ENCODE results near the gene MKI67.

- PRO-cap, result no peak
Measured at GRCh38 chr10:127977380-127978019, 70.6 kb downstream of the PTPRE start.

DNA sequence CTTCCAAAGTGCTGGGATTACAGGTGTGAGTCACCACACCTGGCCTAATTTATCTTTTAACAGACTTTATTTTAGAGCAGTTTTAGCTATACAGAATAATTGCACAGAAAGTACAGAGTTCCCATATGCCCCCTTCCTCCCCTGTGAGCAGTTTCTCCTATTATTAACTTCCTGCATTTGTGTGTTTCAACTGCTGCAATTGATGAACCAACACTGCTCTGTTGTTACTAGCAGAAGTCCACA, 72.3 kb downstream of the MKI67 start:
- PRO-cap, result no peak

GRCh38 chr10:128066816-128067314, 59.4 kb downstream of the MKI67 start:
- PRO-cap, result no peak

- PRO-cap, result bidirectional peak, plus-strand start at chr10:128126622, minus-strand start at chr10:128126391
Measured at GRCh38 chr10:128125742-128126731, at the start of gene MKI67. Gene MKI67 (minus strand): TSS chr10:128126423.

DNA sequence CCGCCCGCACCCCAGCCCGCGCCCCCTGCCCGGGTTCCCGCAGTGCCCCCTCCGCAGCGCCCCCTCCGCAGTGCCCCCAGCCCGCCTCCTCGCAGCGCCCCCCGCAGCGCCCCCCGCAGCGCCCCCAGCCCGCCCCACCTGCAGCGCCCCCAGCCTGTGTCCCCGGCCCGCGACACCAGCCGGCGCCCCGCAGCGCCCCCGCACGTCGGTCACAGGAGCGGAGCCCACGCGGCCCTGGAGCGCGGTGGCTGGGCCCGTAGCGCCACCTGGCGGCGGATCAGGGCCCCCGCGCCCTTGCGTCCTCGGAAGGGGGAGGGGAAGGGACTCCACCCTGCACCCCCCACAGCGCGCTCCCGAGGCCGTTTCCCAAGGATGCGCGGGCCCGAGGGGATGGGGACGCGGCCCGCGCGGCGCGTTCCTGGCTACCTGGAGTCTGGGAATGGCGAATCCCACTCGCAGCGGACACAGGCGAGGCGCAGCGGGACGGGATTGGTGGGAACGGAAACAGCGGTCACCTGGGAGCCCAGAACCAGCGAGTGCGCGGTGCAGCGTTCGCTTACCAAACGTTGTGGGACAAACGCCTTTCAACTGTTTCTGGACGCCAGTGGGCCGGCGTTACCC, 23.8 kb upstream of the MKI67 start:
- PRO-cap, result no peak

DNA sequence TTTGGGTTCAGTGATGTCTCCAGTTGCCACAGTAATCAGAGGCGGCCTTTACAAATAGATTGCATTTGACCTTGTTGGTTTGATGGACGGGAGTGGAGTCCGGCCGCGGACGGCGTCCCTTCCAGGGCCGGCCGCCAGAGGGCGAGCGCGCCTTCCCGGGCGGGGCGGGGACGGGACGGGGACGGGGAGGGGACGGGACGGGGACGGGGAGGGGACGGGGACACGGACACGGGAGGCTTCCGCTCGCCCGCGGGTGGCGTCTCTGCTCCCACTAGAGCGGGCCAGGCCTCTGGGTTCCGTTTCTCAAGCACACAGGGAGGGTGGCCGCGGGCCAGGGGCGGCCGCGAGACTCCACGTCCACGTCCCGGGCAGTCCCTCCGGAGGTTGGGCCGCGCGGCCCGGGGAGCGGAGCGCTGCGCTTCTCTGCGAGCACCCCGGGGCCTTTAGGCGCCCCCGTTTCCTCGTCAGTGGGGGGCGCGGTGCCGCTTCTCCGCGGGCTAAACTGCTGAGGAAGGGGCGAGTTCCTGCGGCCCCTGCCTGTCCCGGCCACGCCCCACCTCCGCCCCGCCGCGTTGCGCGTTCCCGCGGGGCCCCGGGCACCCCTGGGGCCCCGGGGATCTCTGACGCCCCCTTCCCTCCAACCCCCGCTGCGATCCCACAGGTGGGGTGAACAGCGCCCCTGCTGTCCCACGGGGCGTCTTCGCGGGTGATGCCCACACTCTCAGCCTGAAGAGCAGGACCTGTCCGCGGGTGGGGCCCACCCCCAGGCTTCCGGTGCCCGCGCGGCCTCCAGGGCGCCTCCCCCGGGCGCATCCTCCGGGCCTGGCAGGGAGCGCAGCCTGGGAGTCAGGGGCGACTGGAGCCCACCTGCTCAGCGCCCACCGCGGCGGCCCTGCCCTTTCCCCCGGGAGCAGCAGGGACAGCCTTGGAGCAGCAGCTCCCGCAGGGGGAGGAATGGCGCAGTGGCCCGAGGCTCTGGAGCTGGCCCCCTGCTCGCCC, 84.3 kb upstream of the MKI67 start:
- PRO-cap, result unidirectional peak, plus-strand start at position 198 of the sequence

DNA sequence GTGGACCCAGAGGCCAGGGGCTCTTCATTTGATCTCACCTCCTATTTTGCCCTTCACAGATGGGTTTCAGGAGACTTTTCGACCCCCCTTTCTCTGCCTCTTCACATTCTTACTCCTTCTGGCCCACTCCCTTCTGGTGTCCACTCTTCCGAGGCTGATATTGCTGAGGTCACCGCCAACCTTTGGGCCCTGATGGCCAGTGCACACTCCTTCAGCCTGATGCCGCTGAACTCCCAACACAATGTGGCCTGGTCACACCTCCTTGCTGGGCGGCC, 583.1 kb upstream of the MGMT start:
- PRO-cap, result no peak

- PRO-cap, result no peak
Measured at GRCh38 chr10:129331676-129332175, 135.3 kb upstream of the MGMT start.

DNA sequence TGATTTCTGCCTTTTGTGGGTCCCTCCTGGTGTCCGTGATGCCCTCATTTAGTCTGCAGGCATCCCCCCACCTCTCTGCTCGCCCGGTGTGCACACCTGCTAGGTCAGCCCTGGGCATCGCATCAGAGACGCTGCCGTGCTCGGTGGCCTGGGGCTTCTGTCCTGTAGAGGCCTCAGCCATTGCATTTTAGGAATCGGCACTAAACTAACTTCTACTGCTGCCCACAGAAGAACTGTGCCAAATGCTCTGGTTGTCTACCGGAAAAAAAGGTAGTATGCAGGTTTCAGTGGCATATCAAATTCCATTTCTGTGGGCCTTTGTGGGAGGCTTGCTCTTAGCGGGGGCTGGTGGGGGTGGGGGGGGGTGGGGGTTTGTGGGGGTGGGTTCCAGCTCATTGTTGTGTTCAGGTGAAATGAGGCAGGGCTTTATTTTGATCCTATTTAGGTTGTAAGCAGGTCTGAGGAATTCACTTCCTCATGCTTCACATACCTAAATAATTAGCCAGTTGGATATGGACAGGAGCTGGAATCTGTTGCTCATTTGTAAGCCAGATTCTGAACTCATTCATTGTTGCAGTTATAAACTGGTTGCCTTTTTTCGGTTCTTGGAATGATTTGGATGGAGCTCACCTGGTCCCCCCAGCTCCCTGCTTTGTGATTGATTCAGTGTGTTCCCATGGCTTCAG, 64.5 kb downstream of the MGMT start:
- PRO-cap, result no peak

DNA sequence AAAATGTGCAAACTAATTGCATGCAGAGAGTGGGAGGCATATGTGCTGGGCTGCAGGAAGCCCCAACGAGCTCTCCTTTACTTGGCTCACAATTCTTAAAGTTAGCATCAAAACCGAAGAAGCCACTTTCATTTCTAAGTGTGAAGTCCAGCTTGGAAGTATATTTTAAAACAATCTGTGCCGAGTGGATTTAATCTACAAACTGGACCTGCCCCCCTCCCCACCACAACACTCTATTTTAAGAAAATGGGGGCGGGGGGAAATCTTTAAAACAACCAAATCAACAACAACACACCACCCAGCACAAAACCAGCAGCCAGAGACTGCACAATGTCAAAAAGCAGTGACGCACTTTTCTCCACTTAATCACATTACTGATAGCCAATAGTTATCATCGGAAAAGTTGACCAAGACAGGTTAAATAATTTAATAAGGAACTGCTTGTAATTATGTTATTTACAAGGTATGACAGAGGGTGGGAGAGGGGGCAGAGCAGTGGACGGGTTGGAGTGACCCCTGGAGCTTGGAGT, 2.9 kb downstream of the EBF3 start:
- PRO-cap, result no peak

DNA sequence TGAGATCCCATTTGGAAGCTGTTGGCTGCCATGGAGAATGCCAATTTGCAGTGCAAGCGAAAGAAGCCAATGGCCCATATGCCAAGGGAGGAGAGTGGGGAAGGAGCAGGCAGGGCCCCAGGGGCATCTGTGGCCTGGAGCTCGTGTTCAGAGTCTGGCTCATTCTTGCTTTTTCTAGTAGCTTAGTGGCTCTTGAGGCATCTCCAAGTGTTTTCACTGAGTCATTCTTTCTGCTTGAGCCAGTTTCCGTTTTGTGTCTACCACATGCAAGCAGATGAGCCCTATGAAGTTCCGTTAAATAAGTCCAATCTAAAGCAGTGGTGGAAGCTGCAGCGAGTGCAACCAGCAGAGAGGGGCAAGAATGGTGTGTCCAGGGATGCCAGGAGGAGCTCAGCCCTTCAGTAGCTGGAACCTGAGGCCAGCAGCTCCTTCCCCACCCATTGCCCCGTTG, 57.3 kb upstream of the EBF3 start:
- PRO-cap, result no peak

- PRO-cap, result no peak
Measured at GRCh38 chr10:130137687-130138560, 1.7 kb downstream of the GLRX3 start.

GRCh38 chr10:130493346-130493900, 357.2 kb downstream of the GLRX3 start:
- PRO-cap, result no peak

GRCh38 chr10:131626653-131627034, 274.2 kb upstream of the PPP2R2D start:
- PRO-cap, result no peak

GRCh38 chr10:131805268-131805602, 95.6 kb upstream of the PPP2R2D start:
- PRO-cap, result no peak

DNA sequence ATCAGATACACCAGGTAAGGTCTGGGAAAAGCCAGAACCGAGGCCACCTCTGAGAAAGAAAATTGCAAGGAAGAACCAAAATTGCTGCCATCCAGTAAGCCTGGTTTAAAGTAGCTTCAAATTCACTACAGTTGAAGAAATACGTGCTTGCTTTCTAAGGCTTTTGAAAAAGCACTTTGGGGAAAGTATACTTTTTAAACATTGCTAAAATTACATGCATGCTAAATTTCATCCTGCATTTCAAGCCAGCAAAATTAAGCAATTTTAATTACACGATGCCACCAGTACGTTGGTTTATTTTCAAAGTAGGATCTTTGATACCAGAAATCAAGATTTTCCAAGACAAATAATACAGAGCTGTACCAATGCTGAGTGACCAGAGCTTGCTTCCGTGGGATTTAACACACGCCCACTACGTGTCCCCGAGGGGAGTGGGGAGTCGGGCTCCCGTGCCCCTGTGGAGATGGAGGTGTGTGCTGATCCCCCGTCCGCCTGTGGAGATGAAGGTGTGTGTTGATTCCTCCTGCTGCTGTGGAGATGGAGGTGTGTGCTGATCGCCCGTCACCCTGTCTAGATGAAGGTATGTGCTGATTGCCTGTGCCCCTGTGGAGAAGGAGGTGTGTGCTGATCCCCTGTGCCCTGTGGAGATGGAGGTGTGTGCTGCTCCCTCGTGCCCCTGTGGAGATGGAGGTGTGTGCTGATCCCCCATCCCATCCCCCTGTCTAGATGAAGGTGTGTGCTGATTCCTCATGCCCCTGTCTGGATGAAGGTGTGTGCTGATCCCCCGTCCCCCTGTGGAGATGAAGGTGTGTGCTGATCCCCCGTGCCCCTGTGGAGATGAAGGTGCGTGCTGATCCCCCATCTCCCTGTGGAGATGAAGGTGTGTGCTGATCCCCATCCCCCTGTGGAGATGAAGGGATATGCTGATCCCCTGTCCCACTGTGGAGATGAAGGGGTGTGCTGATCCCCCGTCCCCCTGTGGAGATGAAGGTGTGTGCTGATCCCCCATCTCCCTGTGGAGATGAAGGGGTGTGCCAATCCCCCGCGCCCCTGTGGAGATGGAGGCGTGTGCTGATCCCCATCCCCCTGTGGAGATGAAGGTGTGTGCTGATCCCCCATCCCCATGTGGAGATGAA, 24.6 kb downstream of the BNIP3 start:
- PRO-cap, result no peak

DNA sequence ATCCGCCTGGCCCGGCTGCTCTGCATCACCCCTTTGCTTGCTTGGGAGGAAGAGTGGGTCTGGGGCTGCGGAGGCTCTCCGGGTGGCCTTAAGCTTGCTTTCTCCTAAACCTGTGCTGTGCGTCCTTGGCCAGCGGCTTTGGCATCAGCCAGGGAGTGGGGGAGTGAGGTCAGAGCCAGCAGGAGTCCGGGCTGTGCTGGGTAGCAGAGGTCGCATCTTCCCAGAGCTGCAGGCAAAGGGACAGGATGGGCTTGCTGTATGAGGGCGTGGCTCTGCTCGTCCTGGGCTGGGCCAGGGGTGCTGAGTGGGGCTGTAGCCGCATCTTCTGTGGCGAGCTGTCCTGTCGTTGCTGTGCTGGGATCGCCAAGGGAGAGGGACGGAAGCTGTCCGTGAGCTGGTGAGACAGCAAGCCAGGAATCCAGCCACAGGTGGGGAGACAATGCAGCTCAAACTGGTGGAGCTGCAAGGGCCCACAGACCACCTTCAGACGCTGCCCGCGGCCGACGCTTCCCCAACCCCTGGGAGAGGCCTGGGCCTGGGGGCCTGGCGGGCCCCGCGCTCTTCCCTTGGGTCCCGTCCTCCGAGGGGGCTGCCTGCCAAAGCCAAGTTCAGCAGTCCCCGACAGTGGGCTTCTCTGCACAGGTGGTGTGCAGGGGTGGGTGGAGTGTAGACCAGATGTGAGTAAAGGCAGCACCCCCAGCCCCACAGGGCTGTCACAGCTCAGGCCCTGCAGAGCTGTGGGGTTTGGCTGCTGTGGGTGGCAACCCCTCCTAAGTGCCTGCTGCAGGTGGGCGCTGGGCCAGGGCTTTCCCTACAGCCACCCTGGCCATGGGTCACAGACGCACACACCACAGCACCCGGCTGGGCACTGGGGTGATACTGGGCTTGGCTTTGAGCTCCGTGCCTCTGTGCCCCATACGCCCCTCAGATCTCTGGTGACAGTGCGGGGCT, 20.8 kb downstream of the BNIP3 start:
- PRO-cap, result no peak

DNA sequence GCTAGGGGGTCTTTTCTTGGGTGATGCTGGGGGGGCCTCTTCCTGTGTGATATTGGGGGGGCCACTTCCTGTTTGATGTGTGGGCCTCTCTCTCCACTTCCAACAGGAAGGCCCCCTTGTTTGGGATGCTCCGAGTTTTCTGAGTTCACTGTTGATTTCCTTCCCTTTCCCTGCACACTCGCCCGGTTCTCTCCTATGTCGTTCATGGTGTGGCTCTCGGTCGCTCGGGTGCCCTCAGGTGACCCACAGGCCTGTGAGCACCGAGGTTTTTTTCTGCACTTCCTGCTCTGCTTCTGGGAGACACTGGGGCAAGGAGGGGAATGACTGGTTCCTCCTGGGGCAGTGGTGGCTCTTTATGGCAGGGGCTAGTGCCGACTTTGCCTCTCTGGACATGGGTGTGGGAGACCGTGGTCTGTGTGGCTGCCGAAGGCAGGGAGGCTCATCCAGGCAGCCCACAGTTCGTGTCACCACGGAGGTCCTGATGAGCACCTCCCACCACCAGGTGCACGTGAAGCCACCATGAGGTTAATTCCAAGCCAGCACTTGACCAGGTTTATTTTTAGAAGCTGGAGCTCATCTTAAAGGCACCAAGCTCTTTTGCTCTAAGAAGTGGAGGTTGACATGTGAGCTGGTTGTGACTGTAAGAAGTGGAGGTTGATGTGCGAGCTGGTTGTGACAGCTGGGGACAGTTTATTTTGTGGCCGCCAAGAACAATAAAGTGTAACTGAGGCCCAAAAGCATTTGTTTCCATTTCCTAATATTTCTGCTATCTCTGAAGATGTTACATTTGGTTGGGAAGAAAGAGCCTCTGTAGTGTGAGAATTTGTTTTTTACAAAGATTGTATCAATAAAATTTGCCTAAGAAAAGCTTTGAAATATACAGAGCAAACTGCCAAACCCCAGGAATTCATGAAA, 24.7 kb upstream of the DPYSL4 start:
- PRO-cap, result no peak

GRCh38 chr10:132163574-132163883, 23.2 kb upstream of the DPYSL4 start:
- PRO-cap, result no peak

- PRO-cap, result no peak
Measured at GRCh38 chr10:132187740-132188706, 1.3 kb downstream of the DPYSL4 start.